Colic lymph node (tissue), 1 donor: ENCODE results near the genes S1PR2 and ATG4D.

GRCh38 chr19:9050294-9050876 is 36.5 kb upstream of the OR1M1 start:
- PRO-cap = no peak

GRCh38 chr19:9411369-9411750 is 24.0 kb downstream of the ZNF266 start:
- PRO-cap = no peak

GRCh38 chr19:9767608-9768061 is 903 bp downstream of the ZNF846 start:
- PRO-cap = no peak

- PRO-cap = no peak
Observed at GRCh38 chr19:10037136-10037745, 24.0 kb downstream of the RDH8 start.

GRCh38 chr19:10070571-10071595 is 15.2 kb upstream of the SHFL start:
- PRO-cap = no peak

GRCh38 chr19:10166445-10167008 is 28.2 kb downstream of the DNMT1 start:
- PRO-cap = no peak

- PRO-cap = no peak
Observed at GRCh38 chr19:10172771-10173612, 21.8 kb downstream of the DNMT1 start.

DNA sequence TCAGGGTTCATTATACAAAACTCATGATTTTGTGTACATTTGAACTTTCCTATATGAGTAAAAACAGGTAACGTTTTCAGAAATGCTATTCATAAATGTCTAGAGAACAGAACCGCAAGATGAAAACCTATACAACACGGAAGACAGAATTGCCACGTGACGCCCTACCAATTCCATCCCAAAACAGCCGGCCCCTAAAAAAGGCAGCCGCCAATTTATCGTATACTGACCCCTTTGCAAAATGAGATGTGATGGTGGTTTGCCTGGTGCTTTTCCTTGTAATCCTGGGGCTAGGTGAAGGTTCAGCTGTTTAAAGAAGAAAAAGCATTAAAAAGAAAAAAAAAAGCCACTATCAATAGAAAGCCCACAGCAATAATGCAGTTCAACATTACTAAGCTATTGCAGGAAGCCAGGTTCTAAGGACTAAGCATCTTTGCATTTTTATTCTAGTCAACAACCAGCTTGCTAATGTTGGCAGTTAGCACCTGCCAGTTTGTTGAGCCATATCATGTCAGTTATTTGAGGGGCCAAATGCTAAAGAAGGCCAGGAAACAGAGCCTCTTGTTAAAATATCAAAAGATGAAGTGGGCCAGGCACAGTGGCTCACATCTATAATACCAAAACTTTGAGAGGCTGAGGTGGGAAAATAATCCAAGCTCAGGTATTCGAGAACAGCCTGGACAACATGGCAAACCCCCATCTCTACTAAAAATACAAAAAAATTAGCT is 17.5 kb downstream of the DNMT1 start:
- PRO-cap = no peak

DNA sequence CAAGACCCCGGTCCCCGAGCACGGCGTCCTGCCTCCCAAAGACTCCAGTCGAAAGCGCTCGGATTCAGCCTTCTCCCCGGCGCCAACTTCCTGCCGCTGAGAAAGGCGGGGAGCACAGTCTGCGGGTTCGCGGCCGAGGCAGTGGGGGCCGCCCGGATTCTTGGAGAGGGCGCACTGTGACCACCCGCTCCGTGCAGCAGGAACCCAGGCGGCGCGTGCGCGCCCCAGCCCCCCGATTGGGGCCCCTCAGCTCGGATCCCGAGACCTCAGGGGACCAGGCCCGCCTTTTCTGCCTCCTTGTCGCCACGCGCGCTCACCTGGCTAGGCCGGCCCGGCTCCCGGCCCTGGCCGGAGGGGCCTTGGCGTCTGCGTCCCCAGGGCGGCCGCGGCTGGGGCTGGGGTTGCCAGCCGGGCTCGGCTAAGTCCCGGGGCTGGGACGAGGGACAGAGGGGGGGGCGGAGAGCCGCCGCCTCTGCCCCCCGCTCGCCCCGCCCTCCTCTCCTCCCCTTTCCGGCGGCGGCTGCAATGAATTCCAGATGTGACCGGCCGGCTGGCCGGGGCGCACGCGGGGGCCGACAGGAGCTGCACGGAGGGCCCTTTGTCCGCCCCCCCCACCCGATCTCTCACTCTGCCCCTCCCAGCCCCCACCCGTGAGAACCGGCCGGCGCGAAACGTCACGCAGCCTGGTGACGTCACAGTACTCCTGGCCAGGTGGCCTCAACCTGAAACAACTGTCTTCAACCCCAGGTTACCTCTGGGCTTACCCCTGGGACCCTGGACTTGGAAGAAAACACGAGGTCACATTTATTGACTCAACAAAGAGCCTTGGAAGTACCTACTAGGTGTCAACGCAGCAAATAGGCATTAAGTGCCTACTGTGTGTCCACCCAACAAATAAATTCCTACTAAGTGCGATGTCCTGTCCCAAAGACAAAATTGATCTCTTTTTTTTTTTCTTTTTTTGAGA is at the start of gene S1PR2:
S1PR2 (minus strand) TSS at position 445 of the 967 bp plus-strand sequence.
- PRO-cap = bidirectional peak, plus-strand start at position 535 of the sequence, minus-strand start at position 397 of the sequence; unidirectional peak, minus-strand start at position 625 of the sequence

DNA sequence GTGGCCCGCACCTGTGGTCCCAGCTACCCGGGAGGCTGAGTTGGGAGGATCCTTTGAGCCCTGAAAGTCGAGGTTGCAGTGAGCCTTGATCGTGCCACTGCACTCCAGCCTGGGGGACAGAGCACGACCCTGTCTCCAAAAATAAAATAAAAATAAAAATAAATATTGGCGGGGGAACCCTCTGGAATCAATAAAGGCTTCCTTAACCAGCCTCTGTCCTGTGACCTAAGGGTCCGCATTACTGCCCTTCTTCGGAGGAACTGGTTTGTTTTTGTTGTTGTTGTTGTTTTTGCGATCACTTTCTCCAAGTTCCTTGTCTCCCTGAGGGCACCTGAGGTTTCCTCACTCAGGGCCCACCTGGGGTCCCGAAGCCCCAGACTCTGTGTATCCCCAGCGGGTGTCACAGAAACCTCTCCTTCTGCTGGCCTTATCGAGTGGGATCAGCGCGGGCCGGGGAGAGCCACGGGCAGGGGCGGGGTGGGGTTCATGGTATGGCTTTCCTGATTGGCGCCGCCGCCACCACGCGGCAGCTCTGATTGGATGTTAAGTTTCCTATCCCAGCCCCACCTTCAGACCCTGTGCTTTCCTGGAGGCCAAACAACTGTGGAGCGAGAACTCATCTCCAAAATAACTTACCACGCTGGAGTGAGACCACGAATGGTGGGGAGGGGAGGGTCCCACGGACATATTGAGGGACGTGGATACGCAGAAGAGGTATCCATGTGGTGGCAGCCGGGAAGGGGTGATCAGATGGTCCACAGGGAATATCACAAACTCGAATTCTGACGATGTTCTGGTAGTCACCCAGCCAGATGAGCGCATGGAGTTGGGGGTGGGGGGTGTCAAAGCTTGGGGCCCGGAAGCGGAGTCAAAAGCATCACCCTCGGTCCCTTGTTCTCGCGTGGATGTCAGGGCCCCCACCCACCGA is 1.2 kb upstream of the ICAM5 start:
- PRO-cap = no peak

GRCh38 chr19:10291057-10291727 is 1.4 kb downstream of the ICAM5 start:
- PRO-cap = bidirectional peak, plus-strand start at chr19:10291474, minus-strand start at chr19:10291343

- PRO-cap = no peak
Observed at GRCh38 chr19:10316358-10316891, 610 bp upstream of the FDX2 start.

DNA sequence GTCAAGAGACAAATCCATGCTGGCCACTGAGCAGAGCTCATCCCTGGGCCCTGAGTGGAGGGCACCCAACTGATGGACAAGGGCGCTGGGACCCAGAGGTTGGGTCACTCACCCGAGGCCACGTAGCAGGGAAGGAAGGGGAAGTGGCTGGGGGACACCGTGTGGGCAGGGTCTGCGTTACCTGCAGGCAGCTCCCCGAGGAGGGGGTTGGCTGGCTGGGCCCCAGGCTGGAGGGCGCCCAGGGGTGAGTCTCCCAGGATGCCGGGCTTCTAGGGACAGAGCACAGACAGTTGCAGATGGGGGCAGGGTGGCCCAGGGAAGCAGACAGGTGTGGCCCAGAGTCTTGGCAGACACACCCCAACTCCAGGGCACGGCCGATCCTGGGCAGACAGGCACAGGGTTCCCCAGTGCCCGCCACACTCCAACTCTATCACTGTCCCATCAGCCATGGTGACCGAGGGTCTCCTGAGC is 5.6 kb upstream of the FDX2 start:
- PRO-cap = no peak

DNA sequence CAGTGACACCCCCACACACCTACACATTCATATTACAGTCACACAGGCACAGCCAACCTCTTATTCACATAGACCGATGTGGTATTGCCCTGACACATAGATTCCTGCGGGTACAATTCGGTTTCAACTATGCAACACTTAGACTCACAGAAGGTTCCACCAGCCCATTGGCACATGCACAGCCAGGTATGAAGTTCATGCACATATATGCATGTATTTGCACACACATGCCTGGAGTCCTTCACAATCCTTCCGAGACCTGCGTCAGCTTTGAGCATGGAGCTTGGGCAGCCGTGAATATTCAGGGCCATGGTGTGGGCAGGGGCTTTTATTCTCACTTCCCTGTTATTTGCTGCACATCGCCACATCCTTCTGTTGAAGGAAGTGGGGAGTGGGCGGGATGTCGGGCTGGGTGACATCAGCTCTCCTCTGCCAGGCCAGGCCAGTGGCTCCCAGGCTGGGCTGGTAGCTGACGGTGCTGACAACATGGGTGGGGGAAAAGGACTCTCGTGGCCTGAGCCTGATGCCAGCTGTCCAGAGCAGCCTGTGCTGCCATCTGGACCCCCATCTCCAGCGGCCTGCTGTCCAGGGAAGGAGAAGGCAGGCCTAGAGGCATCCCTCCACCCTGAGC is 5.4 kb upstream of the CDC37 start:
- PRO-cap = bidirectional peak, plus-strand start at position 445 of the sequence, minus-strand start at position 272 of the sequence

DNA sequence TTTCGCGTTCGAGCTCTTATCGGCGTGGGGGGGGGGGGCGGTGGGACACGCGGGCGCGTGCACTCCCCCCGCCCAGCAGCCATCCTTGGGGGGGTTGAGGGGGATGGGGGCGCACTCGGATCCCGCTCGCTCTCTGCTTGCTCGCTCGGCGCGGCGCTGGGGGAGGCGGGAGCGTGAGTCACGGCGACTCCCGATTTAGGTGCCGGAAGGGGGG is 1.2 kb upstream of the PDE4A start:
- PRO-cap = no peak

DNA sequence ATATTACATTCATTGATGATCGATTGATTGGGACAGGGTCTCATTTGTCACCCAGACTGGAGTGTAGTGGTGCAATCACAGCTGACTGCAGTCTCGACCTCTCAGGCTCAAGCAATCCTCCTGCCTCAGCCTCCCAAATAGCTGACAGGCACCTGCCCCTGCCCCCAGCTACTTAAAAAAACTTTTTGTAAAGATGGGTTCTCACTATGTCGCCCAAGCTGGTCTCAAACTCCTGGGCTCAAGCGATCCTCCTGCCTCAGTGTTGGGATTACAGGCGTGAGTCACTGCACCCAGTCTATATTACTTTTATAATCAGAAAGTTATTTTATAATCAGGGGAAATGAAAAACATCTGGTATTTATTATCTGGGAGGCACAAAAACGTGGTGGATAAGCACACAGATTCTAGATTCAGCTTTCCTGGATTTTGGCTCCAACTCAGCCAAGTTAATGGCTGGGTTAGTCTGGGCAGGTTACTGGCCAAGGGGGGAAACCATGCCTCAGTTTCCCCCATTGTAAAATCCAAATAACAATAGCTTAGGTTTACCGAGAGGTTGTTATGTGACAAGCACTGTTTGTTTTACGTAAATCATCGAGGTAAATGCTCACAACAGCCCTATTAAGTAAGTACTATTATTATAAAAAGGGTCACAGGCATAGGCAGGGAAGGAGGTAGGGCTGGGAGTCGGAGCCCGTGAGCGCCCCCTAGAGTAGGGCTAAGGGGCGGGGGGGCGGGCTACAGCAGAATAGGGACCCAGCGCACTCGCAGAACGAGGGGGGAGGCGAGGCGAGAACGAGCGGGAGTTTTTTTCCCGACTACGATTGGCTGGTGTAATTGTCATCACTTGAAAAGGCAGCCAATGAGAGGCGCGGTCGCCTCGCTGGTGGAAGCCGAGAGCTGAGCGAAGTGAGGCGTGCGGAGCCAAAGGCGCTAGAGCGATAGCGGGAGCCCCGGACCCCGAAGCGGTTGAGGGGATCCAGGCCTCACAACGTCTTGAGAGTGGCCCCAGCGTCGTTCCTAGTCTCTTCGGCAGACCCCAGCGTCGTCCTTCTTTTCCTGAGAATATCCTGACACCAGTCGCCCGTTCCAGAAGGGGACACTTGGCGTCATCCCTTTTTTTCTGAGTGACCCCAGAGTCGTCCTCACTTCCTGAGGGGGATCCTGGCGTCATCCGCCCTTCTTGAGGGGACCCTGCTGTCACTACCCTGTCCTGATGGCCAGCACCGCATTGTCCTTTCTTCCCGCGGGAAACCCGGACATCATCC is 24.4 kb downstream of the KEAP1 start:
- PRO-cap = unidirectional peak, plus-strand start at position 933 of the sequence

DNA sequence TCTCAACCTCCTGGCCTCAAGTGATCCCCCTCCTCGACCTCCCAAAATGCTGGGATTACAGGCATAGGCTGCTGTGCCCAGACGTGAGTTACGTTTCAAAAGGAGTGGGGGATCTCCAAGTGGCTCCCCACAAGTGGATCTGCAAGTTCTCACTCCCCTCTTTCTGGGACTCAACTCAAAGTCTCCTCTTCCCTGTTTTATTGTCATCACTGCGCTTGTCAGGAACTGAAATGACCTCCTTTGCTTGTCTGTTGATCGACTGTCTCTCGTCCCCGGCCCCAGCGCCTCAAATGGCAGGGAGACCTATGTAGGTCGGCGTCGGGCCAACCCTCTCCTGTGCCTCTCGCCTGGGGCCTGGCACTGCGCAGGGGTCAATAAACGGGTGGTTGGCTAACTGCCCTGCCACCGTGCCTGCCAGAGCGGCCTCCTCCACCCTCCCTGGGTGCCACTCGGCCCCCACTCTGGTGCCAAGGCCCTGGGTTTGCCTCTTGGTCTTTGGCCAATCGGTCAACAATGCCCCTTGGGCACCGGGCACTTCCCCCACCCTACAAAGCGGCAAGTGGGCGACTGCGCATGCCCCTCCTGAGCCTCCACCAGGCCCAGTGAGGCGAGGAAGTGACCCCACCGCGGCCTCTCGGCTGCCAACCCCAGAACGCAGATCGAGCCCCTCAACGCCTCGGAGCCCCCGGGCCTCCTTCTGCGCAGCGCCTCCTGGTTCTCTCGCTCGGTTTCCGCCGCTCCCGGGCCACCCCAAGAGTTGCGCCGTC is 1.2 kb downstream of the KEAP1 start:
- PRO-cap = bidirectional peak, plus-strand start at position 602 of the sequence, minus-strand start at position 463 of the sequence

GRCh38 chr19:10543442-10544616 is at the start of gene ATG4D:
ATG4D (plus strand) TSS chr19:10543904.
- PRO-cap = unidirectional peak, plus-strand start at chr19:10543897

DNA sequence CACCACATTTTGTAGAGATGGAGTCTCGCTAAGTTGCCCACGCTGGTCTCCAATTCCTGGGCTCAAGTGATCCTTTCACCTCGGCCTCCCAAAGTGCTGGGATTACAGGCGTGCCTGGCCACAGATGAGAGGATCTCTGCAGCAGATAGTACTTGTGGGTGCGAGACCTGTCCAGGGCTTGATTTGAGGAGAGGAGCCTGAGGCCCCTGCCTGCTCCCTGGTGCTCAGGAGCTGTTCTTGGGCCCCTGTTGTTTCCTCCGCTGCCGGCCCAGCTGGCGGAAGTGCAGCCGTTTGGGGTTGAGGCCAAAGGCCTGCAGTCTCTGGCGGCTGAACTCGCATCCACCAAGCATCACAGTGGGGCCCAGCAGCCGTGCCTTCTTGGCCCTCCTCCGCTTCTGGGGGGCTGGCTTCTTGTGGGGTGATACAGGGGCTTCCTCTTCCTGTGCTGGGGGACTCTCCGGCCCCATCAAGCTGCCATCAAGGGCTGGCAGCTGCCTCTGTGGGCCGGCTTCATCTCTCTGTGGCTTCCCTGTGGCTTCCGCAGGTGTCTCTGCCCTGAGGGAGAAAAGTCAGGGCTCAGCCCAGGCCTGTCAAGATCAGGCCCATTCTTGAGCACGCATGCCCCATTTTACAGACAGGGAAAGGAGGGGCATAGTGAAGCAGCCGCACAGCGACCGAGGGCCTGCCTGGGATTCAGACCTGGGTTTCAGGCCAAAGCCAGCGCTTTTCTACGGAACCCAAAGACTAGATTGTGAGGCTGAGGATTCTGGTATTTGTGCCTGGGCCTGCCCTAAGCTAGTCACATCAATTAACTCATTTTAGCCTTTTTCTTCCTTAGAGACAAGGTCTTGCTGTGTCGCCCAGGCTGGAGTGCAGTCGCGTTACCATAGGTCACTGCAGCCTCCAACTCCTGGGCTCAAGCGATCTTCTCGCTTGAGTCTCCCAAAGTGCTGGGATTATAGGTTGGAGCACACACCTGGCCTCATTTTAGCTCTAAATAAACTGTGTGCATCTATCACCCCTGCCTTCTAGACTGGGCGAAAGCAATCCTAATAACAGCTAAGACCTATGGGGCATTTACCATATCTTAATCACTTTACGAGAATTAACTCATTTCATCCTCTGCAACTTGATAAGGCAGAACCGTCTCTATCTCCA is 10.4 kb downstream of the ATG4D start:
- PRO-cap = bidirectional peak, plus-strand start at position 316 of the sequence, minus-strand start at position 321 of the sequence; unidirectional peak, minus-strand start at position 552 of the sequence

- PRO-cap = no peak
Observed at GRCh38 chr19:10561580-10562161, 4.1 kb downstream of the KRI1 start.